Psoas muscle (tissue), 2 donors: ENCODE data around the gene SP9.

GRCh38 chr2:171939277-171940005 is 17.2 kb downstream of the HAT1 start:
- PRO-cap, 2 experiments: peak in 2 of 2 experiments; most common minus-strand start chr2:171939512 (in 2)

GRCh38 chr2:172204317-172204645 is 101.6 kb upstream of the DLX2 start:
- PRO-cap, 2 experiments: no peak in any of the 2 experiments

GRCh38 chr2:172315057-172315434 is 112.3 kb upstream of the ITGA6 start:
- PRO-cap, 2 experiments: no peak in any of the 2 experiments

- PRO-cap, 2 experiments: no peak in any of the 2 experiments
Measured at GRCh38 chr2:172434764-172435437, 7.5 kb downstream of the ITGA6 start.

DNA sequence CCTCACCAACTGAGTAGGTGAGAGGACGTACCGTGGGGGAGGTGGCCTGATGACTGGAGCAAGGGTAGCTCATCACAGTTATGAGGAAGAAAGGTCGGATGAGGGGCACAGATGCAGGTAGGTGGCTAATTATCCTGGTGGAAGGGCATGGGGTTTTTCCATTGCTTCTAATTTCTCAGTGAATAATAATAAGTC is 10.8 kb downstream of the ITGA6 start:
- PRO-cap, 2 experiments: no peak in any of the 2 experiments

- PRO-cap, 2 experiments: no peak in any of the 2 experiments
Measured at GRCh38 chr2:172468999-172469564, 41.7 kb downstream of the ITGA6 start.

DNA sequence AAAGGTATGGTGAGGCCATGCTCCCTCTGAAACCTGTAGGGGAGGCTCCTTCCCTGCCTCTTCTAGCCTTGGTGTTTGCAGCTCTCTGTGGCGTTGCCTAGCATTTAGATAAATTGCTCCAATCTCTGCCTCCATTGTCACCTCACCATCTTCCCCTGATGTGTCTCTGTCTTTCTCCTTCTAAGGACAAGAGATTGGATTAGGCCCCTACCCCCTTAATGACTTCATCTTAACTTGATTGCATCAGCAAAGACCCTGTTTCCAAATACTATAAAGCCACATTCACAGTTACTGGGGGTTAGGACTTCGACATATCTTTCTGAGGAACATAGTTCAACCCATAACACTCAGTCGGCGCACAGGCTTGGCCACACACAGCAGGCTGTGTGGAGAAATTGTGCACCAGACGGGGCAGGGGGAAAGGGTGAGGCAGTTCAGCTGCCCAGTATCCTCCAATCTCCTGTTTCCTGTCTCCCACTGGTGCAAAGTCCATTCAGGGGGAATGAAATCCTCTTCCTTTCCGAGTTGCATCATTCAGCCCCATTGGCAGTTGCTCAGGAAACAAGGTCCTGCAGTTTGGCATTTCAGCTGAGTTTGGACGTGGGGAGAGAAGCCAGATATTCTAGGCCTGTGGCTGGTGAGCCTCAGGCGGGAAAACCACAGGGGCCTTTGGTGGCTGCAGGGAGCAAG is 9.5 kb upstream of the RAPGEF4 start:
- PRO-cap, 2 experiments: no peak in any of the 2 experiments

- PRO-cap, 2 experiments: no peak in any of the 2 experiments
Measured at GRCh38 chr2:172967967-172968628, 107.5 kb upstream of the MAP3K20 start.

DNA sequence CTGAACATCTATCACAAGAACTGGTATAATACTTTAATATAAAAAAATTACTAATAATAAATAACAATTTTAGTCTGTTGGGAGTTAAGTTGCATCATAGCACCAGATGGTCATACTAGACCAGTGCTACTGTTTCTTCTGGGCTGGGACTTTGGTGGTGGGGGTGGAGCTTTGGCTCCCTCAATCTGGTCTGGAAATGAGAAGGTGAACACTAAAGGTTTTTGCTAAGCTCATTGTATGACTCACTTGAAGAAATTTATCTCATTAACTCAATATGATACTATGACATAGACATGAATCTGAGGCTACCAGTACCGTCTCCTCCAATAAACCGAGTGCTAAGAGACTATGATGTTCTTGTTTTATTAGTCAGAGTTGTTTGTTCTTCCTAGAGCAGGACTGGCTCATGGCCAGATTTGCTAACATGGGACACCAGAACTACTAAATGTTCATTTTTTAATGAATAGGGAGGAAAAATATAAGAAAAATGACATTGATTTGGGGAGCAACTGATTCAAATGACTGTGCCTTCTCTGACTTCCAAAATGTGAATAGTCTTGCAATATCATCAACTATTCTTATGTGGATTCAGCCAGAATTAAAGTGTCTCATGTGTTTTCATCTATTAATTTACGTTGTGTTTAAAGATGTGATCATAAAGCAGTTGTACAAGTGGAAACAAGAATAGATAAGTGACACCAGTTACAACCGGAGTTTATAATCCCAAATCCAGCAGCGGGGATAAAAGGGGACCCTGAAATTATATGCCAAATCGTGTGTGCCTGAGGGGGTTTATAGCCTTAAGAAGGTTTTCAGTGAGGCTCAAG is 26.2 kb upstream of the MAP3K20 start:
- PRO-cap, 2 experiments: no peak in any of the 2 experiments

- PRO-cap, 2 experiments: peak in 2 of 2 experiments; most common plus-strand start chr2:173076286 (in 1); most common minus-strand start chr2:173076234 (in 1)
Measured at GRCh38 chr2:173076153-173076970, 716 bp downstream of the MAP3K20 start.

GRCh38 chr2:173205603-173205898 is 129.9 kb downstream of the MAP3K20 start:
- PRO-cap, 2 experiments: no peak in any of the 2 experiments

GRCh38 chr2:173363183-173363586 is 8.5 kb downstream of the CDCA7 start:
- PRO-cap, 2 experiments: no peak in any of the 2 experiments

DNA sequence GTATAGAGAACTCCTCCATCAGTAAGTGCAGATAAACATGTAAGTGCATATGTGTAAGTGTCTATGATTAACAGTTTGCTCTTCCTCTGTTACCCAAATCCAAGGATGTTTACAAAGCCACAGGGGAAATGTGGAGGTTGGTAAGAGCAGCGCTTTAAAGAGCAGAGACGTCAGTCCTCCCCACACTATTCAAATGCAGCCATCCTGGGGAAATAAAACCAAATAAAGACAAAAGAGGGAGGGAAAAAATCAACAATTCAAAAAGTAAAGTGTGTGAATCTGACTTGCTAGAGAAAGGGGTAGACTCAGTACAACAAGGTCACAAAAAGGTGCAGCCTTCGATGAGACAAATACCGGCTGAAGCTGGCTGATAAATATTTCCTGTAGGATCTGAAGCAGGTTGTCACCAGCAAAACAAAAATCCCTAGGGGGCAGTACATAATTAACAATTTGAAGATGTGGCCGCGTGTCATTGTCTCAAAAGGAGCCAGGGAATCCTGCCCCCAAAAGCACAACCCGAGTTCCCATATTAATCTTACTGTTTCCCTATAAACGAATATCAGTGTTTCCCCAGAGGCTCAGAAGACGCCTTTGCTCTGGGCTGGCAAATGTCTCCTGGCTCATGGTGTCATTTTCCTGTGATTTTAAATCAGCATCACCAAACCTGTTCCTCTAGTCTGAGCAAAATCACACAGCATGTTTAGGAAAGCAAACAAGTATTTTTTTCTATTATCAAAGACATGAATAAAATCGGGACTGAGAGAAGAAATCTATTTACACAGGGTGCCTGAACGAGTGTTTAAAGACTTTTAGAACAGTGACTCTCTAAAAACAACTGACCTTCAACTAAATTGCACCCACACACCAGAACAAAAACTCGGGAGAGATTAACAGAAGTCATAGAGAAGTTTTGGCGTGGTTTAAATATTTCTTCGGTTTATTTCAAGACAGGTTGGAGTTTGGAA is 216.7 kb downstream of the CDCA7 start:
- PRO-cap, 2 experiments: no peak in any of the 2 experiments

DNA sequence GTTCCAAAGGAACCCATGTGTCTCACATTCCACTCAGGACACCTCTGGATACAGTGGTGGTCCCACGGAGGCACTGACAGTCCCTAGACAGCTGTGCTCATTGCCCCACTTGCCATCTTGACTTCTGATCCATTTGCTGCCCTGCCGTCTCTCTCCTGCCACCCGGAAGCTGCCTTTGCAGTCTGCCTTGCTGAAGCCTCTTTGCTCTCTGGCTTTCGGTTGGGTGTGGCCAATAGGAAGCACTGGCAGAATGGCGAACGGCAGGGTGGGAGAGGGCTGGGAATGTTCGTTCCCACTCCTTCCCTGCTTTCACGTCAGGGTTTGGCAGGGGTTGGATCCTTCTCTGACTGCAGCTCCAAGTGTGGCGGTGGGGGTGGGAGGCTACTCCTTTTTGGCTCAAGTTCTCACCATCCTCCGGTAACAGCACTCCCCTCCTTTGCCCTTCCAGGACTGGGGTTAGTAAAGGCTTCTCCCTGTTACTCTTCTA is 299.5 kb downstream of the CDCA7 start:
- PRO-cap, 2 experiments: no peak in any of the 2 experiments

- PRO-cap, 2 experiments: no peak in any of the 2 experiments
Measured at GRCh38 chr2:173929608-173930062, 35.5 kb downstream of the SP3 start.

GRCh38 chr2:173963337-173963799 is 1.8 kb downstream of the SP3 start:
- PRO-cap, 2 experiments: peak in 2 of 2 experiments; most common plus-strand start chr2:173963593 (in 2)

DNA sequence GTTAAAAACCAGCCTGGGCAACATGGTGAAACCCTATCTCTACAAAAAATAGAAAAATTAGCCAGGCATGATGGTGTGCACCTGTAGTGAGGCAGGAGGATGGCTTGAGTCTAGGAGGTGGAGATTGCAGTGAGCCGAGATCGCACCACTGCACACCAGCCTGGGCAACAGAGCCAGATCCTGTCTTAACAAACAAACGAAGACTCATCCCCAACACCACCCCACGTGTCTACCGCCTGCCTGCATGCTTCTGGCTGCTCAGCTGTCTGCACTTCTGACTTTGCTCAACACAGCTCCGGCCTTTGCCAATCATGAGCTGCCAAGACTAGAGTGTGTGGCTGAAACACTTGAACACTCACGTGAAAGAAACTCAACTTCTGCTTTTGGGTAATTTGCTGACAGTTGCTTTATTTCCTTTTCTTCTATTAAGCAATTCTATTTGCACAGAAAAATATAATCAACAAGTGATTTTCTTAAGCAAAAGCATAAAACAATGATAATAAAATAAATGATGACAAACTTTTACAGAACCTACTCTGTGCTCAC is 32.1 kb upstream of the SP3 start:
- PRO-cap, 2 experiments: peak in 1 of 2 experiments; most common minus-strand start position 252 of the sequence (in 1)

GRCh38 chr2:174026025-174026869 is 61.1 kb upstream of the SP3 start:
- PRO-cap, 2 experiments: no peak in any of the 2 experiments

- PRO-cap, 2 experiments: no peak in any of the 2 experiments
Measured at GRCh38 chr2:174117730-174118804, 130.3 kb downstream of the OLA1 start.

- PRO-cap, 2 experiments: peak in 1 of 2 experiments; most common plus-strand start chr2:174334954 (in 1)
Measured at GRCh38 chr2:174334368-174335162, at the start of gene SP9. TSS of gene SP9 (plus strand) at chr2:174334954.